ReNcell CX (cell line): Measurements from ENCODE around the genes OR6C3, OR6C76, OR6C4, OR10P1 and RNF41.

GRCh38 chr12:55330403-55330984 lies at the start of gene OR6C3:
OR6C3 (plus strand) TSS chr12:55330746.
- PRO-cap, result no peak

DNA sequence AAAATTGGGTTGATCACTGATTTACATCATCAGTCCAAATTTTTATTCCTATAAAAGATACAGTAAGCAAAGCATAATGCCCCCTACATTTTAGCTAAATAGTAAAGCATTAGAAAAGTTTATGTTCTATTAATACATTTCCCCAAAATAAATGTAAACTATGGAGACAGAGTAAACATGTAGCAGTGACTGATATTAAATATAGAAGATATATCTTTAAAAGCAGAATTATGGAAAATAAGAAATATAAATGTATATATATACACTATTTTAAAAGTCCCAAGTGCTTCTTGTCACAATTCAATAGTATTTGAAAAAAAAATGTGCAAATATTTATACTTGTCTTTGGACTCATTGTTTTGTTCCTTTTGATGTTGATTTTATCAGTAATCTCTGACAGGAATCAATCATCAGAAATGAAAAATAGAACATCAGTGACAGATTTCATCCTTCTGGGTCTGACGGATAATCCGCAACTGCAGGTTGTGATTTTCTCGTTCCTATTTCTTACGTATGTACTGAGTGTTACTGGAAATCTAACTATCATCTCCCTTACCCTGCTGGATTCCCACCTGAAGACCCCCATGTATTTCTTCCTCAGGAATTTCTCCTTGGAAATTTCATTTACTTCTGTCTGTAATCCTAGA lies at the start of gene OR6C76:
Gene OR6C76 (plus strand): TSS at position 417 of the 647 bp plus-strand sequence.
- PRO-cap, result no peak

- PRO-cap, result no peak
Observed at GRCh38 chr12:55549452-55549754, at the start of gene OR6C4. OR6C4 (plus strand) TSS chr12:55549602.

- PRO-cap, result no peak
Observed at GRCh38 chr12:55636741-55637045, at the start of gene OR10P1. OR10P1 (plus strand) TSS chr12:55636892.

DNA sequence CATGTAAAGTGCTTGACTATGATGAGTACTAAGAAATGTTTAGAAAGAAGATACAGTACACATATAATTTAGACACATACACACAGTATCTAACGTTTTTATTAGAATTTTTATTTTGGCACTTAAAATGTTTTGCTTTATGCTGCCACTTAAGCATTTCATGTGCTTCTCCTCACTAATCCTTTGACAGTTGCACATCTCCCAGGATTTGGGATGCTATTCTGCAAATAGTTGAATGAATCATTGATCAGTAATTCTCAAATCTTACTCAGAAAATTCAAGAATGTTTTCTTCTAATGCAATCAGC lies 2.3 kb upstream of the BLOC1S1 start:
- PRO-cap, result no peak

DNA sequence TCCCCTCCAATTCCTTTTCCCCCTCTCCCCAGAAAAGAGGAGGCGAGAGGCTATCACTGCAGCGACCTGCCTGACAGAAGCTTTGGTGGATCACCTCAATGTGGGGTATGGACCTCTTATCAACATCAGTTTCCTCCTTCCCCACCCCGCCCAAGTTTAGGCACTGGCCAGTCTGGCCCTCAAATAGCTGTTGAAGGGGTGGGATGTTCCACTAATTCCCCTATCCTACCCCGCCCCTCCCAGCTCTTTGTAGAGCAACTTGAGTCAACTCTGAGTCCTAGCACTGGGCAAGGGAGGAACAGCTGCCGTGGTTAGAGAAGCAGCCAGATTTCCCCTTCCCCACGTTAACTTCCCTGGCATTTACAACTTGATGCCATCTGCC lies 1.0 kb downstream of the BLOC1S1 start:
- PRO-cap, result bidirectional peak, plus-strand start at position 281 of the sequence, minus-strand start at position 96 of the sequence

DNA sequence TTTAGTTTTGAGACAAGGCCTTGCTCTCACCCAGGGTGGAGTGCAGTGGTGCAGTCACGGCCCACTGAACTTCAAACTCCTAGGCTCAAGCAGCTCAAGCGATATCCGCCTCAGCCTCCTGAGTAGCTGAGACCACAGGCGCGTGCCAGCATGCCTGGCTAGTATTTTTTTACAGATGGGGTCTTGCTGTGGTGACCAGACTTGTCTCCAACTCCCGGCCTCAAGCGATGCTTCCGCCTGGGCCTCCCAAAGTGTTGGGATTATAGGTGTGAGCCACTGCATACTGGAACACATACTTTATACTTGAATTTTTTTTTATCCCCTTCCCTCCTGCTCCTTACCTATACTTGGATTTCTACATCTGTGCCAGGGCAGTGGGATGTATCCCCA lies 2.8 kb downstream of the RDH5 start:
- PRO-cap, result no peak

DNA sequence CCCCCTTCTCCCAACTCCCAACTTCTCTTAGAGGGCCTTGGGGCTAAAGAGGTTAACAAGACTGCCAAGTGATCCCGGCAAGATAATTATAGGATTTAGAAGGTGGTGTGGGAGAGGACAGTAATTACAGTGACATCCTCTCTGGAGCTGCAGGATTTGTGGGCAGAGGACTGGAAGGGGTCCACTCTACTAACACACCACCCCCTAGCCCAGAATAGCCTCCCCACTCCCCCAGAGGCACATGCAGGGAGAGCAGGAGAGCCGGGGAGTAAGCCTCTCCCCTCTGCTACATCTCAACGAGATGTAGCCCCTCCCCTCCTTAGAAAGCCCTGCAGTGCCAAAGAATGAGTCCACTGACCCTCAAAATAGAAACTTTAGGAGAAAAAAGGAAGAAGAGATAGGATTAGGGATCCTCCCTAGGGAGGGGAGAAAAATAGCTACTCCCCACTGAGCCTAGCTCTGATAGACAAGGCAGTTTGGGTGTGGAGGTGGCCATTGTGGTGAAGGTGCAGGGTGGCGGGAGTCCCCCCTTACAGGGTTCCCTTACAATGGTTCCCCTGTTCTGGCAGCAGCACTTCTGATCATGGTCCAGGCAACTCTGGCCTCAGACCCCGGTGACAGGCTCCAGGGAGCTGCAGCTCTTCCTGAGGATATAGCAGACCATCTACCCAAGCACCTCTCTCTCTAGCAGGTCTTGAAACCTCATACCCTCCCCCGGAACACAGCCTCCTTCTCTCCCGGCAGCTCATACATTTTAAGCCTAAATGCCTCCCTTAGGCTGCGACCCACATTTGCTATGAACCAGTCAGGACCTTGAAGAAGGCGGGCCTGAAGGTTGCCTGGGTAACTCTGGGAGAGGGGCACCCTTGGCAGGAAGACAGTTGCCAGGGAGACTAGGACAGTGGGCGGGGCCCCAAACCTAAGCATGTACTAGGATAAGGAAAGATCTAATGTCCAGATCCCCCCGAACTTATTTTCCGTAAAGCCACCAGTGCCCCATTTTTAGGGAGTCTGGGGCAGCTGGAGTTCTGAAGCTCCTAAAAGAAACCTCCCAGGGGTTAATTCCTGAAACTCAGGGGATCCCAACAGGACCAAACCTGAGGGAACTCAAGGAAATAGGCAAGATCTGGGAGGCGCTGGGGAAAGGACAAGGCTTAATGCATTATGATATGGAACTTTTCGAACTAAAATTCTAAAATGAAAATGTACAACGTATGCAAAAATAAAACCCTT lies 4.8 kb upstream of the GDF11 start:
- PRO-cap, result bidirectional peak, plus-strand start at position 610 of the sequence, minus-strand start at position 610 of the sequence

DNA sequence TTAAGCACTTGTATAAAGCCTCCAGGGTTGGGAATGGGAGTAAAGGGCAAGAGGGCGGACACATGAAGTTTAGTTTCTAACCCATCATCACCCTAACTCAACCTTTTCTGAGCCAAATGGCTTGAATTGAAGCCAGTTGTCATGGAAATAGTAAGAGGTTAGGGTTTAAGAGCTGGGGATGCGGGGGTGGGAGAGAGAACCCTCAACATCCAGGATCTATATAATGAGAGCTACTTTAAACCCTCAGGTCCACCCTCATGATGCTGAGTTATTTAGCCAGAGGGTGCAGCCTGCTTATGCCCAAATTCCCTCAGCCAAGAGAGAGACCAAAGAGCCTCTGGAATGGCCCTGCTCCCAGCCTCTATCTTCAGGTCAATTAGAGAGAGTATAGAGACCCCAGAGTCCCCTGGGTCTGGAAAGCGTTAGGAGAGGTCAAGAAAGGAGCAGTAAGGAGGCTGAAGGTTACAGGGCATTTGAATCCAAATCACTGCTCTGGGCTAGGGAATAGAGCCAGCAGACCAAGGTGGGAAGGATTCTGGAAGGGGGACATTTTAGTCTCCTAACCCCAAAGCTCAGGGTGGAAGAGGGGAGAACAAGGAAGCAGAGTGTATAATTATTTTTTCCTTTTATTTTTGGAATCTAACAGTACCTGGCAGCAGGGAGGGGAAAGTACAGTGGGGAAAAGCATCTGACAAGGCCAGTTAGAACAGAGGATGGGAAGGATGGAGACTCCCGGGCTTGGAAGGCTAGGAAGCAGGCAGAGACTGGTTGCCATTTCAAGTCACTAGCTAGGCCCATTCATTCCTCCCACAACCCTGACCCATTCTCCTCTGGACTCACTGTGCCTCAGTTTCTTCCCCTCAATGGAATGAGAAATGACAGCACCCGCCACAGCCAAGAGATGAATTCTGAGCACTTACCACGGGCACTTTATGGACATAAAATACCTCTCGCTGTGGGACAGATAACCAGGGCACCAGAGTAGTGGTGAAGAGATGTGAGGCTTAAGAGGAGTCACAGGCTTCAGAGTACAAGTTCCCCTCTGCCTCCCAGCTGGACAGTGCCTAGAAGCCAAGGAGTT lies 8.0 kb downstream of the GDF11 start:
- PRO-cap, result no peak

GRCh38 chr12:55828025-55828590 lies 1.3 kb downstream of the DNAJC14 start:
- PRO-cap, result no peak

DNA sequence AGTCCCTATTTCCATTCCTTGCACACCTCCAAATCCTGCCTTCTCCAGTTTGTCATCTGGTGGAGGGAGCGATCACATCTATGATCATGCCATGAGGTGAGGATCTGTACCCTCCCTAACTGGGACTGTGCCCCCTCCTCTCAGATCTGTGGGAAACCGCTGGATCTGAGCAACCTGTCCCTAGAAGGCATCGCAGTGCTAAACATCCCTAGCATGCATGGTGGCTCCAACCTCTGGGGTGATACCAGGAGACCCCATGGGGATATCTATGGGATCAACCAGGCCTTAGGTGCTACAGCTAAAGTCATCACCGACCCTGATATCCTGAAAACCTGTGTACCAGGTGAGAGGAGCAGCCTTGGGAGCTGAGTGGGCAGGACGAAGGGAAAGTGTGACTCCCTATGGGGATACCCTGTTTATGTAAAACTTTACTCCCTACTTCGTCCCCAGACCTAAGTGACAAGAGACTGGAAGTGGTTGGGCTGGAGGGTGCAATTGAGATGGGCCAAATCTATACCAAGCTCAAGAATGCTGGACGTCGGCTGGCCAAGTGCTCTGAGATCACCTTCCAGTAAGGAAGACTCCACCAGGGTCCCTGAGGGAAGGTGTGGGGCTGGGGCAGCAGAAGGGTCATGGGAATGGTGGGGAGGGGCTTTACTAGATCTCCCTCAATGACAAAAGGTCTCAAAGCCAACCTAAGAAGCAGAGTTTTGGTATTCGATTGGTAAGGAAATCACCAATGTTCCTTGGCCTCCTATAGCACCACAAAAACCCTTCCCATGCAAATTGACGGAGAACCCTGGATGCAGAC lies 13.0 kb downstream of the PMEL start:
- PRO-cap, result no peak

GRCh38 chr12:55973199-55973890 lies 533 bp upstream of the RAB5B start:
- PRO-cap, result bidirectional peak, plus-strand start at chr12:55973744, minus-strand start at chr12:55973464

DNA sequence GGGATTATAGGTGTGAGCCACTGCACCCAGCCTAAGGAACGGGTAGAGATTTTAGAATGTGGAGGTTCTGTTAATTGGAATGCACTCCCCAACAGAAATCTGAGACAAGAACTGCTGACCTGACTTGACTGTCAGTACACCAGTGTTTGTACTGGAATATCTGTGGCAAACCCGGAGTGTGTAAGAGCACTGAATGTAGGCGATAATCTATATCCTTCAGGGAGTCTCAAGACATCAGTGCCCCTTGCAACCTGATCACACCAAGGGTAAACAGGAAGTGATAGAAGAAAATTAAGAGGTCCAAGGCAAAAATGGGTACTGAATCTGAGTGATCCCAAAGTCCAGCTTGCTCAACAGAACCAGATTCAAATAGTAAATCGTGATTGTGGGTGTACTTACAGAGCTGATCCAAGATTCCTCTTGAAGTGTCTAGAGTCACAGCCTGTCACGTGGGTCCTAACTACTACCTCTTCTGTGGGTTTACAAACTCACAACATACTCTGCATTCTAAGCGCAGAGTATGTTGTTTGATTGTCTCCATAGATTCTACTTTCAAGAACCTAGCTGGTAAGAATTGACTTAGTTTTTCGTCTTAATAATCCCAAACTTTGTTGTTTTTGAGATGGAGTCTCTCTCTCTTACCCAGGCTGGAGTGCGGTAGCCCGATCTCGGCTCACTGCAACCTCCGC lies 3.8 kb downstream of the RPS26 start:
- PRO-cap, result unidirectional peak, plus-strand start at position 218 of the sequence

DNA sequence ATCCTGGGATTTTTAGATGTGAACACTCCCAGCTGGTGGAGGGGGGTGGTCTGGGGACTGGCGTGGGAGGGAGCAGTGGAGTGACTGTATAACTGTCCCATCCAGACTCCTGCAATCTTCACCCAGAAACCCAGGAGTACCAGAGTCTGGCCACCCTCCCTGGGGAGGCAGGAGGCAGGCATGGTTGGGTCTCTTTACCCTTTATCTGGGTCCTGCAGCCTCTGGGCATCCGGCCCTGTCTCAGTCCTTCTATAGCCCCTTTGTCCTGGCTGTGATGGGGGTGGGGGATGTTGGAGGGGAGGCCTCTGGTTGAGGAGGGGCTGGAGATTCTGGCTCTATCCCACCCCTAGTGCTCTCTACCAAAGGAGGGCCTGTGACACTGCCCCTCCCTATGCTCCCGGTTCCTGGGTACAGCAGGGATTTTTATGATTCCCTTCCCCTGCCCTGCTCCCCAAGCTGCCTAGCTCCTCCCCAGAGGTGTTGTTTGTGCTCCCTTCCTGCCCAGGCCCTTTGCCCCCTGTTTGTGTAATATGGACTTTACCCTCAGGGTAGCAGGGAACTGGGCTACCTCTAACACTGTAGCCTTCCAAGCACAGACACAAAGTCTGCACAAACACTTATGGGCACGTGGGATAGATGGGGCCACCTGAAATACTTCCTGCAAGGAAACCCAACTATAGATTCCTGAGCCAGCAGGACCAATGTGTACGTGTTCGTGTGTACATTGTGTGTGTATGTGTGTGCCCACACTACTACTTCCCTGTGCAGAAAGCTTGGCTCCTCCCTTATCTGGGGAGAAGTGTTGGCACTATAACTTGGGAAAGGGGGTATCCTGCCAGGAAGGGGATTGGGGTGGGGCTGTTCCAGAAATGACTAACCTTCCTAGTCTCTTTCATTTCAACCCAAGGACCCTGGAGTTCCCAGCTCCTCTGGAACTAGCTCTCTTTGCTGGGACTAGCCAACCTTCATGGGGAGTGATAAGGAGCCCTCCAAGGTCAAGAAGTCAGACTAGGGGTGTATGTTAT lies 1.8 kb downstream of the ERBB3 start:
- PRO-cap, result no peak

DNA sequence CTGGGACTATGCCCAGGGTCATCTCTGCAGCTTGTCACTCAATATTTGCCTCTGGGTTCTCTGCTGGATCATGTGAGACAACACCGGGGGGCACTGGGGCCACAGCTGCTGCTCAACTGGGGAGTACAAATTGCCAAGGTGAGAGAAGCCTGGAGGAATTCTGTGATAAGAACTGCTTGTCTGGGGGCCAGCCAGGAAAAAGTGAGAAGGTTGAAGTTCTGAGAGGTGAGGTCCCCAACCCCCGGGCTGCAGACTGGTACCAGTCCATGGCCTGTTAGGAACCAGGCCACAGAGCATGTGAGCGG lies 7.3 kb upstream of the PA2G4 start:
- PRO-cap, result no peak

GRCh38 chr12:56126668-56127378 lies 1.2 kb upstream of the ESYT1 start:
- PRO-cap, result no peak

DNA sequence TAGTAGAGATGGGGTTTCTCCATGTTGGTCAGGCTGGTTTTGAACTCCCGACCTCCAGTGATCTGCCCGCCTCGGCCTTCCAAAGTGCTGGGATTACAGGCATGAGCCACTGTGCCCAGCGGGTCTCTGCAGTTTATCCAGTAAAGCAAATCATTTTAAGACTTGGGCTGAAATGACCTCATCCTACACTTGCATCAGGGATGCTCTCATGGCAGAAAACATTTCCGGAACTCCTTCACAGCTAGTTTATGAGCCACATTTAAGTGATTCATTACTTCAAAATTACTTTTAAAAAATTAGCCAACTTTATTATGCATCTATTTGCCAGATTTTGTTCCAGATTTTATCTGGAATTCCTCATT lies 7.5 kb upstream of the SMARCC2 start:
- PRO-cap, result no peak

DNA sequence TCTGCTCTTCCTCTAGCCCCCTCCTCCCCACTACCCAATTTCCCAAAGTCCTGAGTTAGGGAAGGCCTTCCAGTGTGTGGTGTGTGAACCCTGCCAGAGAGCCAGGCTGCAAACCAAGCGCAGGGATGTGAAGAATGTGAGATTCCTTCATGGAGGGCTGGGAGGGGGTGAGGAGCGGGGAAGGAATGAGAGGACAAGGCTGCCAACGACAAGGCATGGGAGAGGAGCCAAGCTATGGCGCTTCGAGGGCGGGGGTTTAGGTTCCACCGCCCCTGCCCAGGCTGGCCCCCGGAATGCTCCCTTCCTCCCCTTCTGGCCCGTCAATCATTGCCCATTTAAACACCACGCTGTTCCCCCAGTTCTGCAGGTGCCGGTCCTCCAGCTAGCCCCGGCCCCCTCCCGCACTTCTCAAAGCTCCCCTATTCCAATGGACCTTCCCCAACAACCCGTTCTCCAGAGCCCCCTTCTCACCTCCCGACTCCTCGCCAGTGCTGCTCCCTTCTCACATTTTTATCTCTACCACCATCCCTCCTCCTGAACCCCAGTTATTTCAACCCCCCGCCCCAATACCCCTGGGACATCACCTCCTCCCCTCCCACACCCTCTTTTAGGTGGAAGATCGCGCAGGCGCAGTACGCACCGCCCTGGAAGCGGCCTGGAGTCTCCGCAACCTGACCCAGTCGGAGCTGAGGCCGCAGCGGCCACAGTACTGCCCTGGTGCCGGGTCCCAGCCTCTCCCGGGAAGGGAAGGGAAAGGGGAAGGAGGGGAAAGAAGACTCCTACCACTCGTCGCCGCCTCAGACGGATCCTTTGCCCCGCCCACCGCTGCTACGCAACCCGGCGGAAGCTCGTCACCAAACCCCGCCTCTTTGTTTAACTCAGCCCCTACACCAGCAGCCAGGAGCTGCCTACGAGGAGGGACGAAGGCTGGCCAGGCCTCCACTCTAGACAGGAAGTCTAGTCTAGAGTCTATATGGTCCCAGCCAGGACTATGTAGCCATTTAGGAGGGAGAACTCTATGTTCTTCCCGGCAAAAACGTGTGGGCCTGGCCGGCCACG lies at the start of gene RNF41:
Gene RNF41 (minus strand): TSS at position 803 of the 1,059 bp plus-strand sequence.
- PRO-cap, result bidirectional peak, plus-strand start at position 1,005 of the sequence, minus-strand start at position 739 of the sequence

GRCh38 chr12:56222179-56222694 lies 515 bp upstream of the RNF41 start:
- PRO-cap, result bidirectional peak, plus-strand start at chr12:56222425, minus-strand start at chr12:56222350

DNA sequence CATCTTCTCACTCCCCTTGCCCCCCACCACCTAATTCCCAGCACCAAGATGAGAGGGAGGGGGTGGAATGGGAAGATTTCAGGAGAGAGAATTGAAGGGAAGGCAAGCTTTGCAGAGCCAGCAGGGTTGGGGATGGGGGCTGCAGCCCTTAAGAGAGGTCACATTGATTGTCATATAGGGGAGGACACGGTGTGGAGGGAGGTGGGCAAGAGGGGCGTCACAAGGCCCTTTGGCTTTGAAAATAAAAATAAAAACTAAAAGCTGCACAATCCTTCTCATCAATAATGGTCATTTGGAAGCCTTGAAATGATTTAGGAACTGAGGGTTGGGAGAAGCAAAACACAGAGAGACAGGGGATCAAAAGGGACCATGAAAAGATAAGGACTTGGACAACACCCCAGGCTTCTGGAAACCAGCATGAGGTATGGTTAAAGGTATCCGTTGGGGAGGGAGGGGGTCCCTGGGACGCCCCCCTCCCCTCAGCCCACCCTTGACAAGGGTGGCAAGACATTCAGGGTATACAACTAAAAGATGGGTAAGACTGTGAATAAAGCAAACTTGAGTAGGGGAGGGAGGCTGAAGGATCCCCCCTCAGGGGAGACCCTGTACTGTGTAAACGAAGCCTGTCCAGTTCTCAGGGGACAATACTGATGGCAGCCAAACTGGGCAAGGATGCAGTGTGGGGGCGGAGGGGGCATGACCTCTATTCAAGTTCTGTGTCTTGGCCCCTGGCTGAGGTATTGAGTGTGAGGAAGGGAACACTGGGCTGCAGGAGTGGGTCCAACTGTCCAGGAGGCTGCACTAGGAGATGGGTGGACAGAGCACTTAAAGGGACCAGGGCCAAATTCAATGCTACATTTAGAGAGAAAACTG lies 11.3 kb downstream of the SLC39A5 start:
- PRO-cap, result no peak